Subcutaneous preadipocyte (primary cell): ENCODE measurements around the gene SETDB2.

GRCh38 chr13:46557567-46558177, 4.7 kb downstream of the LRCH1 start:
- CAGE, long polyA plus RNA: no peak

DNA sequence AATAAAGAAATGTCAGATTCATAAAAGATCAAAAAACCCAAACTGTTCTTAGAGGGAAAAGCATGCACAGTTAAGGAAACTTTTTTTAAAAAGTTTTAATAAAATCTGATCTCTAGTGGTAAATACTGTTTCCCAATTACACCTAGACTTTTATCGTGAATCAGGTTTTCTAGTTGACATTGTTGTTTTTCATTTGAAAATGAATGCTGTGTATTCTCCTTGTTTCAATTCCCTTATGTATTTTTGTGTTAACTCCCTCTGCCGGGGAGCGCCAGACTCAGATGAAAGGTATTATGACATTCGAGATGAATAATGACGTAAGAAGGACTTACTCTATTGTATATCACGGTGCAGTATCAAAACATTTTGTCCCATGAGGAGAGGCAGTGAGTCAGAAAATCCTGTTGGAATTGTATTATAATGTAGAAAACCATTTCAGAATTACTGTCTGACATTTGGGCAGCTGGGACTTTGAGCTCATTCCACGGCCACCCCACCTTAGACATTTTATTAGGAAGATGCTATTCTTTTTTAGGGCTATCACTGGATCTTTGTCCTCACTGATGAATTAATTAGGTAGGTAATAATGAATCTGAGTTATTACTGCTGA, 61.6 kb downstream of the LRCH1 start:
- CAGE, long polyA plus RNA: no peak

GRCh38 chr13:46620158-46620909, 67.4 kb downstream of the LRCH1 start:
- CAGE, long polyA plus RNA: no peak

- CAGE, long polyA plus RNA: no peak
Observed at GRCh38 chr13:46878404-46878926, 18.4 kb downstream of the HTR2A start.

- CAGE, long polyA plus RNA: no peak
Observed at GRCh38 chr13:48001950-48002464, 934 bp upstream of the SUCLA2 start.

DNA sequence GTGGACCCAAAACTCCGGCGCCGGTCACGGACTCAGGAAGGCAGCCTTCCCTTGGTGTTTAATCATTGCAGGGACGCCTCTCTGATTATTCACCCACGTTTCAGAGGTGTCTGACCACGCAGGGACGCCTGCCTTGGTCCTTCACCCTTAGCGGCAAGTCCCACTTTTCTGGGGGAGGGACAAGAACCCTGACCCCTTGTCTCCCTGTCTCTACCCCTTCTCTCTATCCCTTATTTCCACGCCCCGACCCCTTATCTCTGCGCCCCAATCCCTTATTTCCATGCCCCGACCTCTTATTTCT, 19.5 kb downstream of the NUDT15 start:
- CAGE, long polyA plus RNA: no peak

GRCh38 chr13:48234812-48235551, 2.0 kb downstream of the ITM2B start:
- CAGE, long polyA plus RNA: no peak

DNA sequence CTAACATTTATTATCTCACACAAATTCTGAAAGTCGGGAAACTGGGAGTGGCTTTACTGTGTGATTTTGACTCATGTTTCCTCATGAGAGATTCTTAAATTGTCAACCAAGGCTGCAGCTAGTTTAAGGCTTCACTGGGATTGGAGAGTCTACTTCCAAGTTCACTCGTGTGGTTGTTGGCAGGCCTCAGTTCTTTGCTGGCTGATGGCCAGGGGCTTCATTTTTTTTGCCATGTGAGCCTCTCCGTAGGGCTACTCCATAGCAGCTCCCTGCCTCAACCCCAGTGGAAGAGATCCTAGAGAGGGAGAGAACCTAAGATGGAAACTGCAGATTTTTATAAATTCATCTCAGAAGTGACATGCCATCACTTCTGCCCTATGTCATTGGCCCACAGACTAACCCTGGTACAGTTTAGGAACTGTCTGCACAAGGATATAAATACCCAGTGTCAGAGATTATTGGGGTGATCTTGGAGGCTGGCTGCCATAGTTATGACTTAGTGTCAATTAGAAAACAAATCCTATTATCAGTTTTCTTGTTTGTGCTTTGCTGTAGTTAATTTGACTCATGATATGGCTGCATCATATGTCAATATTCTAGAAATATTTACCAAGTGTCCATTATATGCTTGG, 24.6 kb upstream of the LPAR6 start:
- CAGE, long polyA plus RNA: no peak

GRCh38 chr13:48491981-48492456, 40.9 kb downstream of the RCBTB2 start:
- CAGE, long polyA plus RNA: no peak

- CAGE, long polyA plus RNA: no peak
Observed at GRCh38 chr13:48542505-48543338, 9.8 kb upstream of the RCBTB2 start.

DNA sequence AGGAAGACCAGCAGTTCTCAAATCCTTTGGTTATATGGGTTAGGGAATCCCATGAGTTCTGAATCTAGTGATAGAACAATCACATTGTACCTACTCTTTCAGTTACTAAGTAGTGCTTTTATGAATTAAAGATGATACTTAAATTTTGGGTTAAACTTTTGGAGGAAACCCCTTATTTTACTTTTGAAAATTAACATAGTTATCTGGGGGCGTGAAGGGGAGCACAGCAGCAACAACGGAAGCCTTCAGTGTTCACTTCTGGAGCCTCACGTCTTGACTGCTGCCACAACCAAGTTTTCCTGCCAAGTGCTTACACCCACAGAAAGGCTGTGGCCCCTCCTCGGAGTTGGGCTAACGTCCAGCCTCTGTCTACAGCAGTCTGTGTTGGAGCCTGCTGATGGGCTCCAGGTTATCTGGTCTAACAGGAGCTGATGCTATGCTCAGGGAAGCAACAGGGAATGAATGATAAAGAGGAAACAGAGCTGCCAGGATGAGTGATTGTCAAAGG, 53.5 kb upstream of the RCBTB2 start:
- CAGE, long polyA plus RNA: no peak

DNA sequence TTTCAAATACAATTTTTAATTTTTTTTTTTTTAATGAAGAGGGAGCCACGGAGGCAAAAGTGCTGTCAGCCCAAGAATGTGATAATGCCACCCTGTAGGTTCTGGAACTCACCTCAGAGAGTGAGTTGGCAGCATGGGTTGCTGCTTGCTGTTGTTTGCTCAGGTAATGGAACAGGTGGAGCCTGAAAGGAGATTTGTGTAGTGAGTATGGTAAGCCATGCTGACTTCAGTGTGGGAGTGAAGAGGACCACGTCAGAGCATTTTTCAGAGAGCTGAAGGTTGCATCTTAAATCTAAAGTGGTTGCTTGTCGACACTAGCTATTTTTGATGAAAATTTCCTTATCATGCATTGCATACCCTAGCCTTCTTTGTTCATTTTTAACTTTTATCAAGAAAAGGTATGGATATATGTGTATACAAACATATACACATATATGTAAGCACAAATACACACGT, 57.7 kb upstream of the CYSLTR2 start:
- CAGE, long polyA plus RNA: no peak

GRCh38 chr13:49110446-49110919, 109.7 kb upstream of the MLNR start:
- CAGE, long polyA plus RNA: no peak

- CAGE, long polyA plus RNA: no peak
Observed at GRCh38 chr13:49299014-49299612, 51.4 kb downstream of the CDADC1 start.

DNA sequence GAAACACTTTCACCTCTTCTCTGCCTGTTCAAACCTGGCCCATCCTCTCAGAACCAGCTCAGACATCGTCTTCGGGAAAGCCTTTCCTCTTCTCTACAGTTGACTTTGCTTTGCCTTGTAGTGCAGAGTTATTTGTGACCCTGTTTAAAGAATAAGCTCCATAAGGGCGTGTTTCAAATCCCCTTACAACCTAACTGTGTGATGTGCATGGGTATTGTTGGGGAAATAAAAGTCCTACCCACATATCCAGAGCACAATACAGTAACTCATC, 86.7 kb downstream of the CDADC1 start:
- CAGE, long polyA plus RNA: no peak

- CAGE, long polyA plus RNA: no peak
Observed at GRCh38 chr13:49356208-49356764, 87.6 kb downstream of the CAB39L start.

GRCh38 chr13:49397281-49397682, 46.6 kb downstream of the CAB39L start:
- CAGE, long polyA plus RNA: no peak

GRCh38 chr13:49443867-49444581, at the start of gene SETDB2:
Gene SETDB2, plus strand, starts transcription at chr13:49444274.
- CAGE, long polyA plus RNA: no peak

GRCh38 chr13:49652227-49652989, 24.1 kb downstream of the ARL11 start:
- CAGE, long polyA plus RNA: no peak

- CAGE, long polyA plus RNA: no peak
Observed at GRCh38 chr13:49700906-49701710, 9.8 kb upstream of the EBPL start.